HCT116 (cell line): ENCODE measurements around the gene TMEM192.

DNA sequence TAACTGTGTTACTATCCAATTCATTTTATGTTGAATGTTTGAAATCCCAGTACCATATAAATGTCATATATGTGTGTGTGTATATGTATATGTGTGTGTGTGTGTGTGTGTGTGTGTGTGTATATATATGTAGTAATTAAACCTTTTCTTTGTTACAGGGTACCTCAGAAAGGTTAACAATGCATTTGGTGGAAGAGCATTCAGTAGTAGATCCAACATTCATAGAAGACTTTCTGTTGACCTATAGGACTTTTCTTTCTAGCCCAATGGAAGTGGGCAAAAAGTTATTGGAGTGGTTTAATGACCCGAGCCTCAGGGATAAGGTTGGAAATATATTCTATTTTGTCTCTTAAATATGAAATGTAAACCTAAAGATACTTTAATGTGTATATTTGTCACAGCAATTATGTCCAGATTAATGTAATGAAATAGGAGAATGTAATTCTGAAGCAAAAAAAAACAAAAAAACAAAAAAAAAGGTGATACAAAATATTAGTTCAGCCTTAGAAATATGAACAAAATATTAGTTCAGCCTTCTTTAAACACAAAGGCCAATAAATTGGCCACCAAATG lies 227.4 kb downstream of the RAPGEF2 start:
- RRBS: no CpG with 5 or more reads among the region's 1 CpG

- RRBS: no CpG with 5 or more reads among the region's 5 CpGs
These were observed 295.1 kb downstream of the RAPGEF2 start for GRCh38 chr4:159397919-159398398.

DNA sequence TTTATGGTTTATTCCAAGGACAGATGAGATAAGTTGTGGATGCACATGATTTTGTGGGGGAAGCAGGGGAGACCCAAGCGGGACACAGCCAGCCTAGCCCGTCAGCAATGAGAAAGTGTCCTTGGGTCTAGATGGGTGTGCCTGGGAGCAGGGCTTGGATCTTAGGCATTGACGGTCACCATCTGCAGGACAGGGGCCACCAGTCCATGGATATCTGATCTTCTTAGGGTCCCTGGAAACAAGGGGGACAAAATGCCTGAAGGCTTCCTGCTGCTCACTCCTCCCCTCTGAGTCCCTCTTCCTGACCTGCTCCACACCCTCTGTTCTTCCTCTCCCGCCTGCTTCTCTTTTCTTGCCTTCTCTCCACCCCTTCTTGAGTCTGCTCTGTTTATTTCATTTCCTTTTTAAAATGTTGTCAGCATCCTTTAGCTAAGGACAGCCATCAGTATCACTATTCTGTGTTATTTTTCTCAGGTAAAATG lies 298.4 kb downstream of the RAPGEF2 start:
- RRBS: no CpG with 5 or more reads among the region's 4 CpGs

GRCh38 chr4:161149539-161149938 lies 1014.3 kb downstream of the FSTL5 start:
- RRBS: no CpG with 5 or more reads among the region's 5 CpGs

DNA sequence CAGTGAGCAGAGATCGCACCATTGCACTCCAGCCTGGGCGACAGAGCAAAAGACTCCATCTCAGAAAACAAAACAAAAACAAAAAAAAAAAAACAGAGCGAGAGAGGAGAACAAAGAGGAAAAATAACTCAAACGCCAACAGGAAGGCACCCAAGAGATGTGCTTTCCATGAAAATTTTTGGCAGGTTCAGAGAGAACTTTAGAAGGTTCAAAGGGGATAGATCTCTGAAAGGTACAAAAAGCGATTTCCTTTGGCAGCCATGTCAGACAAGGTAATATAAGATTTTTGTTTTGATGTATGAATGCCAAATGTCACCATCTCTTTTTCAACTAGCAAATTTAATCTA lies 11.9 kb downstream of the NAF1 start:
- RRBS: no CpG with 5 or more reads among the region's 5 CpGs

DNA sequence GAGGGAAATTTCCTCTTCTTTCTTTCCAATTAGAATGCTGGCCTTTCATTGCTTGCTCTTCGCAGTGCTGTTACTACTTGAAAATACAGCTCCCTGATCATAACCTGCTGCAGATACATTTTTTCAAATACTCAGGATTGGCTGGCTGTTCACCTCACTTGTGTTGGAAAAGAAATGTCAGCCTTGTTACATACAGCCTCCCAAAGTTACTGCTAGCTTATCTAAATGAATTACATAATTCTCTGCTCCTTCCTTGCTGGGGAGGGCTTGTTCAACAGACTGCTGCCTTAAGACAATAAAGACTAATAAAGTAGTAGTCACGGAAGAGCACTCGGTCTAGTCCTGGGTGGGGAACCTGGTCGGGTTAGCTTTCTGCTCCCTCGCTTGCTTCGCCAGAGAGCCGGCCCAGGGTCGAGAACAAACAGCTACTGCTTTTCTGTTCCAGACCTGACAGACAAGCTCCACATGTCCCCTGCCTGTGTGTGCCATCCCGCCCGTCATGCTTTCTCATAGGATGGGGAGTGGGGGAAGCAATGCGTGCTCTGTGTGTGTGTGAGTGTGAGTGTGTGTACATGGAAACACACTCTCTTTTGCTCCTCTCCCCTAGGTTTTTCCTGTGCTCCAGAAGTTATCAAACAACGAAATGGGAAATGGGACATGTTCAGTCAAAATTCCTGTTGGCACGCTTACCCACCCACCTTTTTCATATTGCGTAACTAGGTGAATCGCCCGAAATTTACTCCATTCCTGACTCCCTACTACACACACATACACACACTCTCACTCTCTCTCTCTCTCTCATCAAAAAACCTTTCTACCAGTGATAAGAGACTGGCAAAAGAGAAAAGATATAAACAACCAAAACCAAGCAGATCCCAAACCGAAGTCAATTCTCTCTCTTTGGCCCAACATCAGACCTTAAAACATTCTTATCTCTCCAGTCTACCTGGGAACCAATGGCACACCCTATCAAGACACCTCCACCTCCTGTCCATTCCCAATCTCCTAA lies 1.4 kb downstream of the NPY1R start:
- RRBS: no CpG with 5 or more reads among the region's 17 CpGs

DNA sequence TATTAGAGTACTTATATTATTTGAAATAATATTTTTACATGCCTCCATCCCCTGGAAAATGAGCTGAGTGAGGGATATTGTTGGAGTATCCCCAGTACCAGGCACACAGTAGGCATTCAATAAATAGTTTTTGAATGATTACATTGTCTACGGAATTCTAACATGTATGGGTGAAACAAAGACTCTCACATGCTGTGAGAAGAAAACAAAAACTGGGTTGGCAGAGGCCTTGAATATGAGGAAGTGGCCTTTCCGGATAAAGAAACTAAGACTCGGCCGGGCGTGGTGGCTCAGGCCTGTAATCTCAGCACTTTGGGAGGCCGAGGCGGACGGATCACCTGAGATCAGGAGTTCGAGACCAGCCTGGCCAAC lies 910 bp upstream of the TMA16 start:
- RRBS: no CpG with 5 or more reads among the region's 9 CpGs

DNA sequence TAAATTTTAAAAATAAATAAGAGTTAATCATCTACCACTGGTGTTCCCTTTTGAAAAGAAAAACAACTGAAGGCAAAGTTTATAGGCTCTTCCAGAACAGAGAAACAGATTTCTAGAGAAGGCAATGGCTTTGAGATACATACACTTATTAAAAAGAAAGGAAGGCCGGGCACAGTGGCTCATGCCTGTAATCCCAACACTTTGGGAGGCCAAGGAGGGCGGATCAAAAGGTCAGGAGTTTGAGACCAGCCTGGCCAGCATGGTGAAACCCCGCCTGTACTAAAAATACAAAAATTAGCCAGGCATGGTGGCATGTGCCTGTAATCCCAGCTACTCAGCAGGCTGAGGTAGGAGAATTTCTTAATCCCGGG lies 23.6 kb downstream of the TRIM75 start:
- RRBS: no CpG with 5 or more reads among the region's 4 CpGs

GRCh38 chr4:165112032-165113079 lies at the start of gene TMEM192:
TMEM192 (minus strand) TSS chr4:165112860.
- RRBS: under 1% methylated on average over 53 of the region's 82 CpGs

DNA sequence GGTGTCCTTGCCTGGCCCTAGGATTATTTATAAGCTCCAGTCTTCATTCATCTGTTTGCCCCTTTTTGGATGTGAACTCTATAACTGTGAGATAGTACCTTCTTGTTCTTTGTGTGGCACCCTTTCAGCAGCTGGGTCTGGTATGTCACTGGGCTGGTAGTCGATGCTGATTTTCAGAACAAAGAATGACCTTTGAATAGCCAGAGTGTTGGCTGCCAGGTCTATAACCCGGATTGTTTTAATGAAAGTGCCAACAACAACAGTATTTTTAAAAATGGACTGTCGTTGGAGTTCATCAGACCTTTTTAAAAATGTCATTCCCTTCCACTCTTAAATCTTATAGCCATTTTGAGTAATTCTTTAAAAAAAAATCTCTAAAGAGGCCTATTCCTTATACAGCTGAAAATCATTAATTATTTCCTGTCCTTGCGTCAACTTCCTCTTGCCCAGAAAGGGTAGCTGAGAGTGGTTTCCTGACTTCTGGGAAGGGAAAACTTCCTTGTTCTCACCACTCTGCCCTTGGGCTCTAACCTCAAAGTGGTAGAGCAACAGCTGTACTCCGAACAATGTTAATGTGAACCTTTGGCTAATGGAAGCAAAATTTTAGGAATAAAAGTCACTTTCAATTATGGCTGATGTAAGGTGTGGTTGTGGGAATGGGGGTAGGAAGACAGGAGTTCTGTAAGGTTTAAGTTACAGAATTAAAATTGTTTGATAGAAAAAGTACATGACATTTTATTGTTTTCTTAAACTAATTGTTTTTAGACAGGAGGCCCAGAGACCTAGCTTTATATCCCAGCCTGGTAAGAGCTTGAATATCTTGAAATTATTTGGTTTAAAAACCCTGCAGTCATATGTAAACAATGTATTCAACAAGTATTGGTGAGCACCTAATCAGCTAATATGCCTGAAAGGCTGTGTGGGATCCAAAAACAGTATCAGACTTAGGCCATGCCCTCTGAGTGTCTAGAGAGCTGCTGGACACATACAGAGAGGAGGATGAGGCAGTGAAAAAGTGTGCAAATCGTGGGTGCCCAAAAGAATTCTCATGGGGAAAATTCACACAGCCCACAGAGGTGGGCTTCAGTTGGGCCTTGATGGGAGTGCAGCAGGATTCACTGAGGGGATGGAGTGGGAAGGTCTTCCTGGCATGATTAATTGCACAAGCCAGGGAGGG lies 15.4 kb downstream of the KLHL2 start:
- RRBS: no CpG with 5 or more reads among the region's 6 CpGs

DNA sequence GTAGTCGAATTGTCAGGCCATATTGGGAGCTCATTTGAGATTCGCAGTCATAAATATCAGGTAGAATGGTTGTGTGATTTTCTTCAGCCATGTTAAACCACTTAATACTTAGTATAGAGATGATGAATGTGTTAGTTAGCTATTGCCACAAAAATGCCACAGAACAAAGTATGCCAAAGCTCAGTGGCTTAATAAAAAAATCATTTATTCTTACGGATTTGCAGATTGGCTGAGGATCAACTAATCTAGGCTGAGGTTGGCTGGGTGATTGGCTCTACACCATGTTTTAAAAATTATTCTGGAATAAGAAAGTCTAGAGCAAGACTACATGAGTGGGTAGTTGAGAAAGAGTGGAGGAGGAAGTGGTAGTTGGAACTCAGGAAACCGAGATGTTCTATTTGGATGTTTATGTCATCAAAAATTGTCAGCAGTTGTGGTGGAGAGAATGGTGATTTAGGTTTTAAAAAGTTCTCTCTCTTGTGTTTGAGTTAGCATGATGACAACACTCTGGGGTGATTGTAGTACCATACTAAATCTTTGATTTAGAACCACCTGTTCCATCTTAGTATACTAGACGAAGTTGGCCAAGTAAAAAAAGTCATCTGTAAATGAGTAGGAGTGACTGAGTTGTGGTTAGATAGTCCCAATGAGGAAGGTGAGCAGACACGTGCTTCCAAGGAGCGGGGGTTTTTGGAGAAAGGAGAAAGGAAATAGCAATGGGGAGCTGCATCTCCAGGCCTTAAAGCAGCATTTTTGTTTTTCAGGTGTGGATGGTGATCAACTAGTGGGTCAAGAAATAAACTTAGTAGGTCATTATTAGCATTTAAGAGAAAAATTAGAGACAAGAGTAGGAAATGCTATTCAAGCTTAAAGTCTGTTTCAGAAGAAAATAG lies 31.4 kb downstream of the GK3 start:
- RRBS: no CpG with 5 or more reads among the region's 7 CpGs

- RRBS: no CpG with 5 or more reads among the region's 6 CpGs
These were observed 19.9 kb upstream of the GK3 start for GRCh38 chr4:165299262-165299893.

- RRBS: no CpG with 5 or more reads among the region's 8 CpGs
These were observed 9.2 kb downstream of the MSMO1 start for GRCh38 chr4:165336429-165337345.

DNA sequence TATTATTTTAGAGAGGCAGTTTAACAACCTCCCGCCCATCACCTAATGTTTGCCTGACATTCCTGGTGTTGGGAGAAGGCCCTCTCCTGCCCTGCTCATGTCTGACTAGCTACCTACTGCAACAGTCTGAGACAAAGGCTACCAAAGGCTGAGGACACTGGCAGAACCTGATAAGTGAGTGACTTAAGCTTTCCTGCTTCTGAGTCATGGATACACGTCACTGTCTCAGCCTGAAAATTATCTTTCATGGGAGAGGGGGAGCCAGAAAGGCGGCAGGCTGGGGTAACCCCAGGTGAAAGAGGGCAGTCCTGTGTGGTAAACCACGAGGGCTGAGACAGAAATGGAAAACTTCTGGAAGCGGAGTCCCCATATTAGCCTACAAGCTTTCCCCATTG lies 97.8 kb downstream of the CPE start:
- RRBS: no CpG with 5 or more reads among the region's 5 CpGs

DNA sequence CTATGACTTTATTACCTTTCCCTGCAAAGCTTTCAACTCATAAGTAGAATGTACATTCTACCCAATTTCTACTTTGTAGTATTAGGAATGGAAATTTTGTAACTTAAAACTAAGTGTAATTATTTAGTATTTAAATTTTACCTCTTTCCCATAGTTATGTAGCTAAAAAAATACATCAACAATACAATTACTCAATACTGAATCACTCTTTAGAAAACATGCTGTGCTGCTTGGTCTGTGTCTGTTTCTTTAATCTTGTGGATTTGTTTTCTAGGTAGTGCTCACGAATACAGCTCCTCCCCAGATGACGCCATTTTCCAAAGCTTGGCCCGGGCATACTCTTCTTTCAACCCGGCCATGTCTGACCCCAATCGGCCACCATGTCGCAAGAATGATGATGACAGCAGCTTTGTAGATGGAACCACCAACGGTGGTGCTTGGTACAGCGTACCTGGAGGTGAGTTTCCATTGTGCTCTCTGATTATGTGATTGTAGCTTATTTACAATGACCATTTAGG lies 105.4 kb downstream of the CPE start:
- RRBS: no CpG with 5 or more reads among the region's 8 CpGs

GRCh38 chr4:166093051-166093396 lies 220.0 kb downstream of the TLL1 start:
- RRBS: no CpG with 5 or more reads among the region's 4 CpGs

DNA sequence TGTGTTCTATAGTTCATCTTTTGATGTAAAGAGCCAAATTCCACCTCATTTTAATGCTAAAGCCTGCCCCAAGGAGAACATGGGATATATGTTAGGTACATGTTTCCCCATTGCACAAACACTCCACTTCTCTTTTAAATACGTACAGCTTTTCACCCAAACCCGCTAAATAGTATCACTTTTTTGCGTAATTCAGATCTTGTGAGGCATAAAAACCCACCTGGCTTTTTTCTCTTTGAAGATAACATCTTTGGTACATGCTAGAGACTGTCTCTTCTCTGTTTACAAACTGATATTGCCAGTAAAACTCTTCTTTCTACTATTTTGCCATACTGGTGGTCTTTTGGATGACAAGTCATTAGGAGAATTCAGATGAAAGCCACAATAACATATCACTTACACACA lies 608.4 kb downstream of the TLL1 start:
- RRBS: no CpG with 5 or more reads among the region's 3 CpGs

DNA sequence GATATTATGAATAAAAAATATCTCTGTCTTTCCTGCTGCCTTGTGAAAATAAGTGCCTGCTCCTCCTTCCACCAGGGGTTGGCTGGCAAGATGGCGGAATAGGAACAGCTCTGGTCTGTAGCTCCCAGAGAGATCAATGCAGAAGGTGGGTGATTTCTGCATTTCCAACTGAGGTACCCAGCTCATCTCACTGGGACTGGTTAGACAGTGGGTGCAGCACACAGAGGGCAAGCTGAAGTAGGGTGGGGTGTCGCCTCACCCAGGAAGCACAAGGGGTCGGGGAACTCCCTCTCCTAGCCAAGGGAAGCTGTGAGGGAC lies 142.4 kb downstream of the SPOCK3 start:
- RRBS: no CpG with 5 or more reads among the region's 3 CpGs

DNA sequence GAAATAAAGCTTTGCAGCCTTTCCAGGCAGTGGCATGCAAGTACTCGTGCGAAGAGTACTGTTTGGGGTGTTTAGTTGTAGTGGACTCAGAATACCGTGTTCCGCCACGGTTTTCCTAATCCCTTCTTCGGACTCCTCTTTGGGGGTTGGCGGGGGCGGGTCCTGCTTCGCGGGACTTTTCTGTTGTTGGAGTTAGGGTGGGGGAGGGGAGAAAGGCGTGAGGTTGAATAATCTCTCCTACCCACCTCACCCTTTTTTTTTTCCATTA lies 135.0 kb downstream of the PALLD start:
- RRBS: no CpG with 5 or more reads among the region's 11 CpGs